Right cardiac atrium (tissue), 1 donor: ENCODE data around the genes INVS and BAAT.

- PRO-cap: no peak
Measured at GRCh38 chr9:99151410-99151896, 46.5 kb downstream of the TGFBR1 start.

GRCh38 chr9:99259026-99260245 is 37.4 kb downstream of the SEC61B start:
- PRO-cap: bidirectional peak, plus-strand start at chr9:99259631, minus-strand start at chr9:99259521; bidirectional peak, plus-strand start at chr9:99259819, minus-strand start at chr9:99259753

DNA sequence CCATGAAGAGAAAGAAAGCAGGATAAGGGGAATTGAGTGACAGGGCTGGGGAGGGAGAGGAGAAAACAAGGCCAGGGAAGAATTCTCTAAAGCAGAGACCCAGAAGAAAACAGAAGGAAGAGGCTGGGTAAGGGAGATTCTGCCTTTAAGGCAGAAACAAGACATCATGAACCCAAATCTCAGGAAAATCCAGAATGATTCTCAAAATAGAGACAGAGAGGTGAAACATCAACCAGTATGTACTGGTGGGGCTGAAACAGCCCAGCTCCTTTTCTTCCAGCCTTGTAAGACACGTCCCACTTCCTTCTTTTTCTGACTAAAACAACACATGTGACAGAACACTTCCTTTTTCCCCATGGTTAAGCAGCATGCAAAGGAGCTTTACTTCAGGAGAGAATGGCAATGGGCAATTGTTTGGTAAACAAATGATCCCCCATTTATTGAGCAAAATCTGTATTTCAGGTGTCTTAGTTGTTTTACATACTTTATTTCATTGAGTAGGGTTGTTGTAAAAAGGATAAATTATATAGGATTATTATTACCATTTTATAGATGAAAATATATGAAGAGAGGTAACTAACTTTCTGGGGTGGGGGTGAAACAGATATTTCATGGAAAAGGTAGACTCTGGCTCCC is 230.8 kb upstream of the NR4A3 start:
- PRO-cap: no peak

- PRO-cap: no peak
Measured at GRCh38 chr9:99660251-99660832, 161.3 kb upstream of the NR4A3 start.

GRCh38 chr9:99829479-99829716 is 7.7 kb downstream of the NR4A3 start:
- PRO-cap: no peak

DNA sequence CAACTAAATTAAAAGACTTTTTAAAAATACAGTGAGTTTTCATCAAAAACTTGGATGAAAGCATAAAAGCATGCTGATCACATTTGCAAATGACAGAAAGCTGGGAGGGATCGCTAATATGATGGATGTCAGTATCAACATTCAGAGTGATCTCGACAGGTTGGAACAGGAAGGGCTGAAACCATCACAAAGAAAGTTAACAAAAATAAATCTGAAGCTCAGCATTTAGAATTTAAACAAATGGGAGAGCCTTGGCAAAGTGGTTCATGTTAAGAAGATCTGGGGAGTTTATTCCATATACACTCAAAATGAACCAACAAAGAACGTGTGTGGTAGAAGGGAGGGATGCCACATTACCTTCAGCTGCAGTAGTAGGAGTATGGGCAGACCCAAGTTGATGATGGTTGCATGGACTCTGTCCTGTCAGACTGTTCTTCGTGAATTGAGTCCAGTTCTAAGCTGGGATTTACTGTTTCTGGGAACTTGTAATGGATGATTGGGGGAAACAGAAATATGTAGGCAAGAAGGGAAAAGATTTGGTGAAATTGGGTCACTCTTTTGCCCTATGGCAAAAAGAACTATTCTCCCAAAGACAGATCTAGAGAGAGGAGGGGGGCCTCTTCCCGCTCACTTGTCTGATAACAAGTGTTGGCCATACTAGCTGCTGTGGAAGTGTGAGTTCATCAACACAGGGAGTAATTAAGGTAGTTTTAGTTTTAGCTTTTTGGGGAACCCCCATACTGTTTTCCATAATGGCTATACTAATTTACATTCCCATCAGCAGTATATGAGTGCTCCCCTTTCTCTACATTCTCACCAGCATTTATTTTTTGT is 14.6 kb downstream of the NR4A3 start:
- PRO-cap: no peak

GRCh38 chr9:99904253-99904676 is 2.2 kb upstream of the STX17 start:
- PRO-cap: no peak

- PRO-cap: no peak
Measured at GRCh38 chr9:99931310-99931918, 25.0 kb downstream of the STX17 start.

- PRO-cap: no peak
Measured at GRCh38 chr9:100072716-100072993, 26.1 kb downstream of the ERP44 start.

DNA sequence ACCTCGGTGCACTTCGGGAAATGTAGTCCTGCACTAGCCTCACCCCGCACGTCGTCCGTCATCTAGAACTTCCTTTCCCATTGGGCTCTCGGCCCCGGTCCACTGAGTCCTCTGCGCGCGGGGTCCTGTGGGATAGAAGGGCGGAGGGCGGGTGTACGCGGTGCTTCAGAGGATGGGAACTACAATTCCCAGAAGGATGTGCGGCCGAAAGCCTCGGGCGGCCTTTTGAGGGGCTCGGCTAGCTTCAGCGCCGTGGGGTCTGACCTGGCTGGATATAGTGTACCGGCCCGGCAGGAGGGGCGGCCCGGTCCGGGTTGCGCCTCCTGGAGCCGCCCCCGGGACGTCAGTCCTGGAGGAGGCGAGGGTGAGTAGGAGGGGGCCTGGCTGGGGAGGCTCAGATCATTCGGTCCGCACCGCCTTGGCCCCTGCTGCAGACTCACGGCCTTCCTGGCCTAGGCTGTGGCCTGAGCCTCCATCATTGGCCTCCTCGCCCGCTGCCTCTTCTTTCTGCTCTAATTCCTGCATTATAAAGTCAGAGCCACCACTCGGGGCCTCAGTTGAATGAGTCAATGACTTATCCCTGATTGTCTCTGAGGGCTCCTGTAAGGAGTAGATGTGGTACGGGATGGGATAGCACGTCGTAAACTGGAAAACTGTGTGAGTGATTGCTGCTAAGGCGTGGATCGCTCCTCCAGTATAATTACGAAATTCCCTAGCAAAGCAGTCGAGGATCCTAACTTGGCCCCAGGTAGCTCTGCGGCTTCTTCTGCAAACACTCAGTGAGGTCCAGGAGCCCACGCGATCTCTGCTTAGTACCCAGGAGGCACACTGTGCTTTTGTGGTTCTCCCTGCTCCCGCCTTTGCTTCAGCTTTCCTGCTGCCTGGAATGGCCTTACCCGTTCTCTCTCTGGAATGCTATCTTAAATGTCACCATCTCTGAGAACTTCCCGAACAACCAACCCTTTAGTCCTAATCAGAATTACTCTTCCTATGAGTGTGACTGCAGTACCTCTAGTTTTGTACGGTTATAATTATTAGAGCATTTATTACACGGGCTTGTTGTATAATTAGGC is at the start of gene INVS:
Gene INVS, plus strand, starts transcription at position 191 of the 1,073 bp plus-strand sequence.
- PRO-cap: bidirectional peak, plus-strand start at position 191 of the sequence, minus-strand start outside the sequence

GRCh38 chr9:100145534-100145891 is 46.5 kb downstream of the INVS start:
- PRO-cap: no peak

GRCh38 chr9:101029938-101030286 is 1.4 kb downstream of the PLPPR1 start:
- PRO-cap: no peak

- PRO-cap: no peak
Measured at GRCh38 chr9:101384788-101385269, at the start of gene BAAT. BAAT (minus strand) TSS chr9:101385006.

GRCh38 chr9:101422917-101423315 is 12.7 kb downstream of the ALDOB start:
- PRO-cap: no peak

GRCh38 chr9:101448964-101450001 is 13.7 kb upstream of the ALDOB start:
- PRO-cap: unidirectional peak, minus-strand start at chr9:101449498

- PRO-cap: bidirectional peak, plus-strand start at chr9:101486017, minus-strand start at chr9:101486118; bidirectional peak, plus-strand start at chr9:101486431, minus-strand start at chr9:101486341; bidirectional peak, plus-strand start at chr9:101487141, minus-strand start at chr9:101486788
Measured at GRCh38 chr9:101485792-101486959, 797 bp downstream of the PGAP4 start.

- PRO-cap: no peak
Measured at GRCh38 chr9:101572373-101572704, 22.4 kb downstream of the PPP3R2 start.

GRCh38 chr9:101580052-101580412 is 14.7 kb downstream of the PPP3R2 start:
- PRO-cap: no peak

DNA sequence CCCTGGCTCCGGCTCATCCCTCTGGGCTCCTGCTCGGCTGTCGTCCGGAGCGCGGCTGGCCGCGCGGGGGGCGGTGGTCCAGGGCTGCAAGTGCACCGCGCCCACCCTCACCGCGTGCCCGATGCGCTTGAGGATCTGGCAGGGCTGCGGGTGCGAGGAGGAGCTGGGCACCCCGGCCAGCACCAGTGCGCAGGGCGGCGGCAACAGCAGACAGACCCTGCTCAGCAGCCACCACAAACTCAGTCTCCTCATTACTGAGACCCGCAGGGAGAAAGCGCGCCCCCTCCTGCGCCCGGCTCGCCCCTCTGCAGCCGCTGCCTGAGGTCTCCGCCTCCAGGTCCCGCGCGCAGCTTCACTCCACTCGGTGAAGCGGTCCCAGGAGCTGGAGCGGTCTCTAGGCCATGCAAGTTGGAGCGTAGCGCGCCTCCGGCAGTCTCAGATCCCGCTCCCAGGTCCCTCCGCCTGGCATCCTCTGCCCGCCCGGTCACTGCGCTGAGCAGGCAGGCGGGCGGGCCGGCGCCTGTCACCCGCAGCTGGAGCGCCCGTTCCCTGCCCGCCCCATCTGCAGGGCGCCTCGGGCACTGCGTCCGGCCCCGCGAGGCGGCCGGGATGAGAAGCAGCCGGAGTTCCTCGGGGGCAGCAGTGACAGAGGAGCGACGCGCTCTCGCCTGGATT is 582 bp downstream of the GRIN3A start:
- PRO-cap: no peak

- PRO-cap: no peak
Measured at GRCh38 chr9:102223316-102224022, 485.0 kb upstream of the GRIN3A start.